Tibial nerve (tissue), 3 donors: ENCODE data around the gene PRR23C.

DNA sequence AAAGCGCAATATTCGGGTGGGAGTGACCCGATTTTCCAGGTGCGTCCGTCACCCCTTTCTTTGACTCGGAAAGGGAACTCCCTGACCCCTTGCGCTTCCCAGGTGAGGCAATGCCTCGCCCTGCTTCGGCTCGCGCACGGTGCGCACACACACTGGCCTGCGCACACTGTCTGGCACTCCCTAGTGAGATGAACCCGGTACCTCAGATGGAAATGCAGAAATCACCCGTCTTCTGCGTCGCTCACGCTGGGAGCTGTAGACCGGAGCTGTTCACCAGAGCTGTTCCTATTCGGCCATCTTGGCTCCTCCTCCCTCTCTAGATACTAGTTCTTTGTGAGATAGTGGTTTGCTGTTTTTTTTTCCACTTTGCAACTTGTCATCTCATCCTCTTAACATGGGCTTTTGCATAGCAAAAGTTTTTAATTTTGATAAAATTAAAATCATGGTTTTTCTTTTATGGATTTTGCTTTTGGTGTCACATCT is 11.7 kb downstream of the IL20RB start:
- PRO-cap, result no peak
- RAMPAGE, long total RNA, 3 experiments, result no peak in any of the 3 experiments

- PRO-cap, result unidirectional peak, minus-strand start at chr3:136994881; unidirectional peak, plus-strand start at chr3:136995187
- RAMPAGE, long total RNA, 3 experiments, result no peak in any of the 3 experiments
Measured at GRCh38 chr3:136994798-136995470, 37.2 kb downstream of the IL20RB start.

DNA sequence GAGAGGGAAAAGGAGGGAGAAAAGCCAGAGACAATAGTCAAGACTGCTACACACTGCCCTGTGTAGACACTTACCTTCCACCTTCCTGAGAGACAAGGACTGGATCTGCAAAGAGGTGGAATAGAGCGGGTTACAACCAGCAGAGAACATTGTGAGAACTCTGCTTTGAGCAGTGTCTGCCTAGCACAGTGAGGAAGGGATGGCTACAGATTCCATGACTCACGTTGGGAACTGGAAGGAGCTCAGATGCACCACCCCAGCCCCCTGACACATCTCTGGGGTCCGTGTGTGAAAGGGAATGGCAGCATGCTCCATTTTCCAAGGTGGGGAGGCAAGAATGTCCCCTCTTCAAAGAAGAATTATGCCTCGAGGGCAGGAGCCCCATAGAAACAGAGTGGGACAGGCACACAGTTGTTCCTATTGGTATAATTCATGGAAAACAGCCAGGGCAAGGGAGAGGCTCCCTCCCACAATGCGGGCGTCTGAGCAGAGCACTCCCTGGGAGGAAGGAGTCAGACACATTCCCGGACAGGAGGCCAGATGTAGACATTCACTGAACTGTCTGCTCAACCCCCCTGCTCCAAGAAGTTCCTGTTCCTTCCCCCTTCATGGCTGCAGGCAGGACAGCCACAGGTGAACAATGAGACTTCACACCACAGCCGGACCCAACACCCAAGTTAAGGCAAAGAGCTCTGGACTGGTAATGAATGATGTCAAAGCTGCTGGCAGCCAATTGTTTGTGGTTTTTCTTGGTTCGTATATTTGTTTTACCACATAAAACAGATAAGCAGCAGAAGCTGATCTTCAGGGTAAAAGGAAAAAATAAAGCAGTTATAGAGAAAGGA is 33.5 kb downstream of the DZIP1L start:
- PRO-cap, result no peak
- RAMPAGE, long total RNA, 3 experiments, result no peak in any of the 3 experiments

- PRO-cap, result no peak
- RAMPAGE, long total RNA, 3 experiments, result no peak in any of the 3 experiments
Measured at GRCh38 chr3:138082505-138083102, 32.8 kb downstream of the DZIP1L start.

GRCh38 chr3:138088322-138089087 is 26.9 kb downstream of the DZIP1L start:
- PRO-cap, result no peak
- RAMPAGE, long total RNA, 3 experiments, result start-site peak on the minus strand in 1 of 3 experiments, at chr3:138088463-138088493 at its widest, 44 reads per replicate

DNA sequence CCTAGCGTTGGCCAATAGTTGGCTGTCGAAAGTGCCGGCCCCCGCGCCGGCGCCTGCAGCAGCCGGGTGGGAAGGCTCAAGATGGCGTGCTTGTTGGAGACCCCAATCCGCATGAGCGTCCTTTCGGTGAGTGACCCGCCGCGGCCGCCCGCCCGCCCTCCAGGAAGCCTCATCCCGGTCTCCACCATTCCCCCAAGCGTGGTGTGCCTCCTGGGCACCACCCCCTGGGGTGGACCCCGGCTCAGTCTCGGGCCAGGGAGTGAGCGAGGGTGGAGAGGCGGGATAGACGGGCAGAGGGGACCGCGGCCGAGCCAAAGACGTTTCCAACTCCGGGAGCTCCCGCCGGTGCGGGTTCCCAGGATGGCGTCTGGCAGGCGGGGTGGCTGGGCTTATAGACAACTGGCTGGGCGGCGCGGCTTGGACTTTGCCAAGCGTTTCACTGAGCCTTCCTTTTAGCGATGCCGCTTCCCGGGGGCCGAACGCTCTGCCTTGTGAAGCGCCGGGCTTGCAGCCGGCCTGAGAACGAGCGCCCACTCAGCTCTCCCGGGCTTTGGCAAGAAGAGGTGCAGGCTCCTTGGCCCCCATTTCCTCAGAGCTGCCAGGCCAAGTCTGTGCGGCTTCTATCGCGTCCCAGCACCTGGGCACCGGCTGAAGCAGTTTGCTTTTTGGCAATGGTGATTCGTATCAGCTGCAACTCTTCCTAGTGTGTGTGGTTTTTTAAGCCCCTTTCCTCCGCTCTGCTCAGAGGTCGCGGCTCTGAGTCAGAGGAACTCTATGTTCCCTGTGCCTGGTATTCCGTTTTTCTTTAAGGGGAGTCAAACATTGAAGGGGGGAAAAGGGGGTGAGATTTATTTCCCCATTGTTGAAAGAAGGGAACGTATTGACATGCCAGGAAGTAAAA is 623 bp downstream of the ARMC8 start:
- PRO-cap, result unidirectional peak, minus-strand start at position 763 of the sequence
- RAMPAGE, long total RNA, 3 experiments, result start-site peak on the plus strand in 3 of 3 experiments, centred at positions 52 to 62 of the sequence, 204 to 325 reads per replicate

DNA sequence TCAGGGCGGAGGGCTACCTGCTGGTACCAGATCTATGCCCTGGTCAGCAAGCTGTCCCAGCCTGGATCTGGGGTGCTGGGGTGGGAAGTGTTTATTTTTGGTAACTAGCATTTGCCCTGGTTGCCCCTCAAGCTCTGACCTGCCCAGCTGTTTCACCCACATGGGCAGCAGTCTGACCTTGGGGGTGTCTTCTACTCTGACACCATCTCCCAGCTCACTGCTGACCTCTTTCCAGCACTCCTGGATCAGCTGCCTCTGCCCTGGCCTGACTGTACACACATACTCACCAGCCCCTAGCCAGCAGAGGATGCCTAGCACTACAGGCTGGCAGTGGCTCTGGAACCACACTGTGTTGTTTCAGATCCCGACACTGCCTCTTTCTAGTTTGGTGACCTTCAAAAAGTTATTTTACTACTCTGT is 16.3 kb downstream of the MRAS start:
- PRO-cap, result no peak
- RAMPAGE, long total RNA, 3 experiments, result no peak in any of the 3 experiments

DNA sequence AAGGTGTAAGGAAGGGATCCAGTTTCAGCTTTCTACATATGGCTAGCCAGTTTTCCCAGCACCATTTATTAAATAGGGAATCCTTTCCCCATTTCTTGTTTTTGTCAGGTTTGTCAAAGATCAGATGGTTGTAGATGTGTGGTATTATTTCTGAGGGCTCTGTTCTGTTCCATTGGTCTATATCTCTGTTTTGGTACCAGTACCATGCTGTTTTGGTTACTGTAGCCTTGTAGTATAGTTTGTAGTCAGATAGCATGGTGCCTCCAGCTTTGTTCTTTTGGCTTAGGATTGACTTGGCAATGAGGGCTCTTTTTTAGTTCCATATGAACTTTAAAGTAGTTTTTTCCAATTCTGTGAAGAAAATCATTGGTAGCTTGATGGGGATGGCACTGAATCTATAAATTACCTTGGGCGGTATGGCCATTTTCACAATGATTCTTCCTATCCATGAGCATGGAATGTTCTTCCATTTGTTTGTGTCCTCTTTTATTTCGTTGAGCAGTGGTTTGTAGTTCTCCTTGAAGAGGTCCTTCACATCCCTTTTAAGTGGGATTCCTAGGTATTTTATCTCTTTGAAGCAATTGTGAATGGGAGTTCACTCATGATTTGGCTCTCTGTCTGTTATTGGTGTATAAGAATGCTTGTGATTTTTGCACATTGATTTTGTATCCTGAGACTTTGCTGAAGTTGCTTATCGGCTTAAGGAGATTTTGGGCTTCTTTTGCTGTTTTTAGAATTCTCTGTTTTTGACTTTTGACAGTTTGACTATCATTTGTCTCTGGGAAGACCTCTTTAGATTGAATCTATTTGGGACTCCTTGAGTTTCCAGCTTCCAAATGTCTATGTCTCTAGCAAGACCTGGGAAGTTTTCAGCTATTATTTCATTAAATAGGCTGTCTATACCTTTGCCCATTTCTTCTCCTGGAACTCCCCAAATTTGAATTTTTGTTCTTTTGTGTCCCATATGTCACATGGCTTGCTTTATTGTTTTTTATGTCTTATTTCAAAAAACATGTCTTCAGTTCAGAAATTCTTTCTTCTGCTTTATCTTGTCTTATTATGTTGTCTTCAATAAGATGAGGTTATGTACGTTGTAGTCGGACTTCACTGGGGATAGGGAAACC is 39.8 kb downstream of the FAIM start:
- PRO-cap, result no peak
- RAMPAGE, long total RNA, 3 experiments, result no peak in any of the 3 experiments

DNA sequence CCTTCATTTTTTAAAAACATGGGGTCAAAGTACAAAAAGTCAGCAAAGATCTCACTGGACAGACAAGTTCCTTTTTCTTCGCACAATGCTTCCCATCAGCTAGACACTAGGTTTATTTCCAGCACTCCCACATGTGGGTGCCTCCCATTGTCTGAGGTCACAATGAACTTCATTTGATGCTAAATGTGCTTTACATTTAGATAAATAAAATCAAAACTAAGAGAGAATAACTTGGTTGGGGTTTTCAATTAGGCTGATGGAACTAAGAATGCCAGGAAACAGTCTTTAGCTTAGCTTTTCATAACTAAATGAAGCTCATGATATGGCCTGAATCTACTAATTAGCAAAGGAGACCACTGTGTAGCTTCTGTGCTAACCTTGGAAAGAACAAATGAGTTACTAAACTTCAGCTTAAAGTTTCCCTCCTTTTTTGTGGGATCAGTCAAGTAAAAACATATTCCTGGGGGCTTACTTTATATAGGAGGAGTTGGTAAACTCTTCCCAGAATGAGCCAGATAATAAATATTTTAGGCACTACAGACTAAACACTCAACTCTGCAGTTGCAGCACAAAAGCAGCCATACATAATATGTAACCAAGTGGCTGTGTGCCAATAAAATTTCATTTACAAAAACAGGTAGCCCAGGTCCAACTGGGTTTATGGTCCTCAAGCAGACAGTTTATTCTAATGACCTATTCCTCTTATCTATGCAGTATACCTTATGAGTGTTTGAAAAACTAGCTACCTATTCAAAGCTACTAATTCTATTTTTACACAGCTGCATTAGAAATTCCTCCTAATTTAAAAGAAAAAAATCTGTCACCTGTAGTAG is 61.6 kb downstream of the FAIM start:
- PRO-cap, result no peak
- RAMPAGE, long total RNA, 3 experiments, result no peak in any of the 3 experiments

DNA sequence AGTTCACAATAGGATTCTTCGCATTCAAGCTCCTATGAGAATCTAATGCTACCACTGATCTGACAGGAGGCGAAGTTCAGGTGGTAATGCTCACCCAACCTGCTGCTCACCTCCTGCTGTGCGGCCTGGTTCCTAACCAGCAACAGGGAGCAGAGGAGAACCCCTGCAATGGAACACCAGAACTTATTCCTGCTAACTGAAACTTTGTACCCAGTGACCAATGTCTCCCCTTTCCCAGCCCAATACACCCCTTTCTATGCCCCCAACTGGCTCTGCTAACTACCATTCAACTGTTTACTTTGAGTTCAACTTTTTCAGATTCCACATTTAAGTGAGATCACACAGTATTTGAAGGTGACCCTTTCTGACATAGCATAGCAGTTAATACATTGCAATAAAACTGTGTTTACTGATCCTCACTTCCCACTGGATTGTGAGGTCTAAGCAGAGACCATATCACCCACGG is 84.2 kb downstream of the PIK3CB start:
- PRO-cap, result no peak
- RAMPAGE, long total RNA, 3 experiments, result no peak in any of the 3 experiments

DNA sequence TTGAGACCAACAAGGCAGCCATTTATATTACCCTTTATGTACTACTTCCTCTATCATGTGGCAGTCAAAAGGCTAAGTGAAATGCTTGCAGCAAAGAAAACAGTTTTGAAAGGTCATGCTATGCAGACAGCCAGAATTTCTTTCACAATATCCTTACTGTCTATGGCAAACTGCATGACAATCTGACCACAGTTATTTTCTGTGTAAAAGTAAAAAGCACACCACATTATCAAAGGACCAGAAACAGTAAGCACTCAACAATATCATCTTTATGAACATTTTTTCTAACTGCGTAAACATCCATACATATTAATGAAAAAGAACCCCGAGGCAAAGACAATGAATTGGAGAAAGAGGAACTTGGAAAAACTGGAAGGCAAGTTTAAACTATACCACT is 47.9 kb downstream of the PIK3CB start:
- PRO-cap, result no peak
- RAMPAGE, long total RNA, 3 experiments, result no peak in any of the 3 experiments

- PRO-cap, result no peak
- RAMPAGE, long total RNA, 3 experiments, result no peak in any of the 3 experiments
Measured at GRCh38 chr3:138845031-138845550, 10.4 kb upstream of the PIK3CB start.

GRCh38 chr3:138862247-138862959 is 27.7 kb upstream of the PIK3CB start:
- PRO-cap, result no peak
- RAMPAGE, long total RNA, 3 experiments, result no peak in any of the 3 experiments

GRCh38 chr3:138916842-138917211 is 30.1 kb downstream of the FOXL2 start:
- PRO-cap, result no peak
- RAMPAGE, long total RNA, 3 experiments, result no peak in any of the 3 experiments

GRCh38 chr3:138940378-138941272 is 6.3 kb downstream of the FOXL2 start:
- PRO-cap, result no peak
- RAMPAGE, long total RNA, 3 experiments, result no peak in any of the 3 experiments

DNA sequence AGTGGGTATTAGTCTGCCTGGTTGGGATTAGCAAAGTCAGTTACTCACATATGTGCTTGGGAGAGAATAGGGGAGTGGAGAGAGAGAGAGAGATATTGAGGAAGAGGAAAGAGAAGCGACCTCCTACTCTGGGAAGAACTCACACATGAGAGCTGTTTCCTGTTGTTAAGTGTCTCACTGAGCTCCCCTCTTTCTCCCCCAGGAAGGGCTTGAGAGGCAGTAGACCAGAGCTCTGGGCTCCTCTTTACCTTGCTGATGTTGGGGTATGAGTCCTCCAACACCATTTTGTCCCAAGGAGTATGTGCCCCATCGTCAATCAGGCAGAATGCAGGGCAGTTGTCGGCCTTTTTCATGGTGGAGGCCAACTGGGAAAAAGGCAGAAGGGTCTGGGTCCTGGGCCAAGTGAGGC is 4.2 kb downstream of the FOXL2NB start:
- PRO-cap, result no peak
- RAMPAGE, long total RNA, 3 experiments, result no peak in any of the 3 experiments

DNA sequence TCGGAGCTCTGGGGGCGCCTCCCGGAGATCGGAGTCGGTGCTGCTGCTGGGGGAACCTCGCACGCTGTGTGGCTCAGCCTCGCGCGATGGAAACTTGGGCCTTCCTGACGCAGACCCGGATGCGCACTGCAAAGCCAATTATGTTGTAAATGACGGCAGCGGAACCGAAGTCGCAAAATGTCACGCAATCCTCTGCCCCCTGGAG is at the start of gene PRR23C:
Gene PRR23C (minus strand): TSS at position 145 of the 205 bp plus-strand sequence.
- PRO-cap, result no peak
- RAMPAGE, long total RNA, 3 experiments, result no peak in any of the 3 experiments

DNA sequence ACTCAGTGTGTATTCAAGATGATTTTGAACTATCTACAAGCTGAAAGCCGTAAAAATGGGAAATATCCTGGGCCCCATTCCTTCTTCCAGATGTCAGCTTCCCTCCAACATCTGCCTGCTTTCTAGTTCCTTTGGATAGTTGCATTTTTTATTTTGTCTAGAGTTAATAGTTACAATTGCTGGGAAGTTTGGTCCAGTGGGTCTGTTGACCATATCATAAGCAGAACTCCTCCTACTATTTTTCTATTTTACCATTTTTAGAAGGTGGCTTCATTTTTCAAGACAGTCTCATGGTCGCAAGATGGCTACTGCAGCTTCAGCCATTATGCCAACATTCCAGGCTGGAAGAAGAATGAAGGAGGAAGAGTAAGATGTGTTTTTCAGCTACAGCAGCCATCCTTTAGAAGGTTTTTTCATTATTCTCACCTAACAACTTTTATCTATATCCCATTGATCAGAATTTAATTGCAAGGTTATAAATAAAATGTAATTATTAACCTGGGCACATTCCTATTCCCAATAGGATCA is 127.4 kb upstream of the MRPS22 start:
- PRO-cap, result no peak
- RAMPAGE, long total RNA, 3 experiments, result no peak in any of the 3 experiments

- PRO-cap, result no peak
- RAMPAGE, long total RNA, 3 experiments, result no peak in any of the 3 experiments
Measured at GRCh38 chr3:139340712-139341235, 3.0 kb upstream of the MRPS22 start.

DNA sequence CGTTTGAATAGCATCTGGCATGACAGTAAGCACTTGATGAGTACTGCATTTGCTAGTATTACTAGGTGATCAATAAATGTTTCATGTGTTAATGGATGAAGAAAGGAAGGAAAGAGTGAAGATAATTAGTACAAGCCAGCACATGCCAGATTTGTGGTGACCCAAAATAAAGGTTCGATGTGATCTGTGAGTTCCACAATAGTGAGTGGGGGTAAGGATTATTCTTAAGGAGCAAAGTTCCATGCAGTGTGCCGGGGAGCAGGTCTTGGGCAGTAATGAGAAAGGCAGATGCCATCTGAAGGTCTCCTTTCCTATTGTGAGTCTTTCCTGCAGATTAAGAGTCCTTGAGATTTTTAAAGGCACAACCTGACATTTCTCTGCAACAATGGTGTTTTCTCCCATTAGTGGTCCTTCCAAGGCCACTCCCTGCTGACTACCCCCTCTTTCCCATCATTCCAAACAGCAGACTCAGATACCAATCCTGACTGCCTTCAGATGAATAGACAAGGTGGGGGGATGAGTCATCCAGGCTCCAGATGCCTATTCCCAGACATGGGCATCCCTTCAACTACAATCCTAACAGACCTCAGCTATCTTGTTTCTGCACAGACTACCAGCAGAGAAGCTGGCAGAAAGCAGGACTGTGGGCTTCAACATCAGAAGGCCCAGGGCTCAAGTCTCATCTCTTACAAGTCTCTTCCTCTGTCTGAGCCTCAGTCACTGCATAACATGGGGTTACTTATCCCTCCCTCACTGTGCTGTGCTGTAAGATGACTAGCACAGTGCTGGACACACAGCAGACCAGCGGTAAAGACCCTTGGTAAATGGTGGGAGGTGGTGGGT is 2.3 kb downstream of the RBP1 start:
- PRO-cap, result no peak
- RAMPAGE, long total RNA, 3 experiments, result no peak in any of the 3 experiments